Skeletal muscle cell (primary cell): ENCODE measurements around the genes APOM and LSM2.

- RRBS: 87% methylated on average over 5 of the region's 14 CpGs
These were observed 12.9 kb downstream of the BAG6 start for GRCh38 chr6:31639408-31640117.

- RRBS: no CpG with 5 or more reads among the region's 8 CpGs
These were observed at the start of gene APOM for GRCh38 chr6:31655338-31656443. TSS of gene APOM (plus strand) at chr6:31655894.

GRCh38 chr6:31661320-31661594, 679 bp upstream of the C6orf47 start:
- RRBS: no CpG with 5 or more reads among the region's 7 CpGs

- RRBS: no CpG with 5 or more reads among the region's 8 CpGs
These were observed 713 bp upstream of the LY6G5B start for GRCh38 chr6:31668925-31669601.

DNA sequence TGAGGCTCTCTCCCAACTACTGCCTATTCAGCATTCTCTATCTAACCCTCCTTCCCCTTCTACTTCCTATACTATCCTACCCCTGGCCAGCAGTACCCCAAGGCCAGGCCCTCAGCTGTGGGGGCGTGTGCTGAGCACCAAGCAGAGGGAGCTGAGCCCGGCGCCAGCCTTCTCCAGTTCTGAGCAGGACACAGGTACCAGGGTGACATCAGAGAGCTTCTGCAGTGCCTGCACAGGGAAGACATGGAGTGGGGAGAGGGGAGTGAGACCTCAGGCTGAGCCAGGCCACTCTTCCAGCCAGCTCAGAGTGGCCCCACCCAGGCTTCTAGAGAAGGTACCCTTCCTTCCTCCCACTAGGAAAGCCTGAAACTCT, 2.0 kb downstream of the DDAH2 start:
- RRBS: no CpG with 5 or more reads among the region's 3 CpGs

- RRBS: no CpG with 5 or more reads among the region's 9 CpGs
These were observed 2.9 kb downstream of the CLIC1 start for GRCh38 chr6:31733135-31734091.

- RRBS: no CpG with 5 or more reads among the region's 8 CpGs
These were observed 1.4 kb upstream of the SAPCD1 start for GRCh38 chr6:31760959-31761474.

DNA sequence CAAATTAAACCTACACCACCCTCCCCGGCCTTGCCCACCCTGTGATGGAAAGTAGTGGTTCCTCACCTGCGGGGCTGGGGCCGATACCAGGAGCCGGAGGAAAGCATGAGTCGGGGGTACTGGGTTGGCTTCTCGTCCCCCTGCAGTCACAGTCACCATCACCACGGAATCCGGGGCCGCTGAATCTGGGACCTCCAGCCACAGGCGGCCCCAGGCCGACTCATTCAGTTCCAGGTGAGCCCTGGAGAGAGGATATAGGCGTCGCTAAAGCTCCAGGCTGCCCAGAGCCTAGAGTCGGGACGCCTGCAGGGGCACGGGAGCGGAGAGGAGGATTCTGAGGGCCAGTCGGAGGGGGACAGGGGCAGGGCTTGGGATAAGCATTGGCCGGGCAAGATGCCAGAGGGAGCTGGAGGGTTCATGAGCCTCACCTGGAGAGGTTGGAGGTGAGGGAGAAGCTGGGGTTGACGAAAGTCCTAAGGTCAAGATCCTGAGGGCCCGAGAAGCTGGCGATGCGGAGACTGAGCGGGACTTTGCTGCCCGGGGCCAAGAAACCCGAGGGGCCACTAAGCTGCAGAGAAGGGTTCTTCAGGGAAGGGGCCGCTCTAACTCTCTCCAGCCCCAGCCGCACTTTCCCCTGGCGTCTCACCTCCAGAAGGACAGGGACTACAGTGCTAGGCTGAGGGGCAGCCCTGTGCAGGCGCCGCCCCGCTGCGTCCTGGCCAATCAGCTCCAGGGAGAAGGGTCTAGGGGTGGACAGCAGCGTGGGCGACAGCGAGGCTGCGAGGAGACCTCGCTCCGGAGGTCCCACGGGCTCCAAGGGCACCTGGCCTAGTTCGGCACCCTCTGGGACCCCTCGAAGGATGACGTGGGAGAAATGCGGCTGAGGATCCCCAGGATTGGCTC, 3.6 kb downstream of the SAPCD1 start:
- RRBS: 75% methylated on average over 7 of the region's 44 CpGs

DNA sequence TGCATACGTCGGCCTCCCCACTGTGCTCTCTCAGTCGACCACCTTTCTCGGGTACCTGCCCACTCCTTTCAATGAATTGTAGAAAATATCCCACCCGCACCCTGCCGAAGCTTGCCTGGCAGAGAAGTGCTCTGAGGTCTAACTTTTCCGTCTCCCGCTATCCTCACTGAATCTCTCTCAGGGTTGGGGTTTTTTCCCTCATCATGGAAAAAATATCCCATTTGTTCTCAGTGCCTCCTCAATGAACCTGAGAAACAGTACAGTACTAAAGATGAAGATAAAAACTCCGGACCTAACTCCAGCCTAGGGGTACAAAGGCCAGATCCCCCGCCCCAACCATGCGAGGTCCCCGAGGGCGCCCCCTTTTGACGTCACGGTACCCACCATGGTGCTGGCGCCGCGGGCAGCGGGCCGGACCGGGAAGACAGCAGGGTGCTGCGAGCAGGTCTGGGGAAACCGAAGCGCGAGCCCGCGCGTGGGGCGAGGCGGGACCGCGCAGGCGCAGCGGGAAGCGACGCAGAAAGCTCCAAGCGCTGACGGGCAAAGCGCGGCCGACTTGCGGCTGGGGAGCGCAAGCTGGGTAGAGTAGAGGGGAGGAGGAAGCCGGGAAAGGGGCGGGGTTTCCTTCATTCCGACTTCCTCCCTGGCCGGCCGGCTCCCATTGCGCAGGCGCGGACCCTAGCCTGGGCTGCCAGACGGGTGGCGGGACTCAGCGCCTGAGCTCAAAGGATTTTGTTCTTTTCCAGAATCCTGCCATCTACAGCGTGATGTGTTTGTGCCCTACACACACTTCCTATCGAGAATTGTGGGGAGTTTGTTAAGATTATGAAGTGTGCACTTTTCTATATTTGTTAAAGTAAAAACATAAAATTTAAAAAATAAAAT, at the start of gene LSM2:
Gene LSM2 (minus strand): TSS at position 596 of the 885 bp plus-strand sequence.
- RRBS: 0% methylated on average over 3 of the region's 56 CpGs

- RRBS: no CpG with 5 or more reads among the region's 10 CpGs
These were observed 468 bp downstream of the HSPA1L start for GRCh38 chr6:31814682-31814948.

DNA sequence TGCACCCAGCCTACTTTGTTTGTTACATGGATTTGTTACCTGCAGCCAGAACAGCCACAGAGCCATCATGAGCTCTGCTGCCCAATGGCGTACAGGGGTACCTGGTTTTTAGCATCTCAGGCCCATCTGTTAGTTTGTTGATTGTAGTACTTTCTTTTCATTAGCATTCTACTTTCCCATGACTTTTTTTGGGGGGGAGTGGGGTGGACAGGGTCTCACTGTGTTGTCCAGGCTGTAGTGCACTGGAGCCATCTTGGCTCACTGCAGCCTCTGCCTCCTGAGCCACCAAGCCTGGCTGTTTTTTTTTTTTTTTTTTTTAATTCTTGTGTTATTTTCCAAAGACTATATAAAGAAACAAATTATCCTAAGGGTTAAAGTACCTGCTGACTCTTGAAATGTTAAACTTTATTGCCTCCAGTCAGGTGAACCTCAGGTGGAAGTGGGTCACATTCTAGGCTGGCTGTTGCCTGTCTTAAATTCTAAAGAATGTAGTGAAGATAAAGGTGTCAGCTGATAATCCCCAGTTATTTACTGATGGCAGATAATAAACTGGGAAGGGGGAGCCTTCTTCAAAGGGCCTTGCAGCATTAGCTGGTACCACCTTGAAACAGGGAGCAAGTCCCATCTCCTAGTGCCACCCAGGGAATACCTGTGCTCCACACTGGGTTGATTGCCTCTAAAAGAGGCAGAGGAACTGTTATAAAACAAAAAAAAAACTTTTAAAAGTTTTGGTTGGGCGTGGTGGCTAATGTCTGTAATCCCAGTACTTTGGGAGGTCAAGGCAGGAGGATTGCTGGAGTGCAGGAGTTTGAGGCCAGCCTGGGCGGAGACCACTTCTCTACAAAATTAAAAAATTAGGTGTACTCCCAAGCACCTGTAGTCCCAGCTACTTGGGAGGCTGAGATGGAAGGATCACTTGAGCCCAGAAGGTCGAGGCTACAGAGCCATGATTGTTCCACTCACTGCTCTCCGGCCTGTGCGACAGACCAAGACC, 15.0 kb downstream of the NEU1 start:
- RRBS: no CpG with 5 or more reads among the region's 6 CpGs

GRCh38 chr6:31864470-31865203, 2.0 kb upstream of the NEU1 start:
- RRBS: no CpG with 5 or more reads among the region's 18 CpGs

DNA sequence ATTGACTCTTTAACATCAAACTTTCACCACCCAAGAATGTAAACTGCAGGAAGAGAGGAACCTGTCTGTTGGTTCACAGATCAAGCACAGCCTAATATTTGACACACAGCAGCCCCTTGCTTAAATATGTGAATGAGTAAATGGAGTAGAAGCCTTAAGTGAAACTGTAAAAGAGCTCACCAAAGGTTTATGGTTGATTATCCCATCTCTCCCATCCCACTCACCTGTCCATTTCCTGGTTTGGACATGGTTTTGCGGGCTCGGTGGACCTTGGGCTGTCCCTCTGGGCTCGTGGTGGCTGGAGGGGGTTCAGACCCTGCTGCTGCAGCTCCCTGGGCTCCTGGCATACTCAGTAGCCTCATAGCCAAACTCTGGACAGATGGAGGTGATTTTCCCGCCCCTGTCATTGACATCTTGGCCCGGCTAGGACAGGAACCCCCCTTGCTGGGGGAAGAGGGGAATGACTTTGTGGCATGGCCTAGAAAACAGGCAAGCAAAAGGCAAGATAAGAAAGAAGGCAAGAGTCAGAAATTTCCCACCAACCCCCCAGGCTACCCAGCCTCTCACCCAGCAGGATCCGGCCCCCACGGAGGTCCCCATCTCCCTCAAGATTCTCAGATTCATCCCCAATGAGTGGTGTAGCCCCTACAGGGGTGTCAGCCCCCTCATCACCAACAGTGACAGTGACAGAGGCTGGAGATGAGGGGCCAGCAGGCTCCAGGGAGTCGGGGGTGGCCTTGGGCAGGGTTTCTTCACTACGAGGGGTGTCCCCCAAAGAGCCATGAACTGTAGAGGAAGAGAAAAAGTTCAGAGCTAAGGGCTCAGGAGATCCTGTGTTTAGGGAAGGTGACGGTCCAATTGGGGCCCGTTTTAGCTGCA, 1.2 kb downstream of the EHMT2 start:
- RRBS: no CpG with 5 or more reads among the region's 11 CpGs

DNA sequence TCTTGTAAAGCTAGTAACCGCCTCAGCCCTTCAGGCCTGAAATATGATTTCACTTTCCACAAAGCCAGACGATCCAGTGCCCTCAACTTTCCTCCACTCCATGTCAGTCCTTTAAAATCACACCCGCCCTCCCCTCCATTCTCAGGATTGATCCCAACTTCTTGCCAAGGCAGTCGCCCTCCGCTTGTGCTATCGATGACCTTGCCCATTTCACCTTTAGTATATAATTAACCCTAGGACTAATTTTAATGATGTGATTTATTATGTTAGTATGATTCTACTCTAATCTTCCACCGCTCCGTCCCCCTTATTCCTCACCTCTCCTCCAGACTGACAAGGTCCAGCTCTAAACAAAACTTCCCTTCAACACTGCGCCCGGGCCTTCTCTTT, 739 bp upstream of the ZBTB12 start:
- RRBS: no CpG with 5 or more reads among the region's 10 CpGs

DNA sequence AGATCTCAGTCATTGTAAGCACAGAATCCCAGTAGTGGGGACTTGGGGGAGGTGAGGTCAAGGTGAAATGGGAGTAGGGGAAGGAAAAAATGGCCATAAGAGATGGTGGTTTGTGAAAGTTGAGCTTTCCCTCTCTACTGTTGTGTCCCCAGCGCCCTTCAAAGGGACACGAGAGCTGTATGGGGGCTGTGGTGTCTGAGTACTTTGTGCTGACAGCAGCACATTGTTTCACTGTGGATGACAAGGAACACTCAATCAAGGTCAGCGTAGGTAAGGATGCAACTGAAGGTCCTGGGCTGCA, 4.2 kb downstream of the CFB start:
- RRBS: no CpG with 5 or more reads among the region's 3 CpGs

GRCh38 chr6:31969616-31970520, 2.1 kb downstream of the DXO start:
- RRBS: no CpG with 5 or more reads among the region's 21 CpGs

DNA sequence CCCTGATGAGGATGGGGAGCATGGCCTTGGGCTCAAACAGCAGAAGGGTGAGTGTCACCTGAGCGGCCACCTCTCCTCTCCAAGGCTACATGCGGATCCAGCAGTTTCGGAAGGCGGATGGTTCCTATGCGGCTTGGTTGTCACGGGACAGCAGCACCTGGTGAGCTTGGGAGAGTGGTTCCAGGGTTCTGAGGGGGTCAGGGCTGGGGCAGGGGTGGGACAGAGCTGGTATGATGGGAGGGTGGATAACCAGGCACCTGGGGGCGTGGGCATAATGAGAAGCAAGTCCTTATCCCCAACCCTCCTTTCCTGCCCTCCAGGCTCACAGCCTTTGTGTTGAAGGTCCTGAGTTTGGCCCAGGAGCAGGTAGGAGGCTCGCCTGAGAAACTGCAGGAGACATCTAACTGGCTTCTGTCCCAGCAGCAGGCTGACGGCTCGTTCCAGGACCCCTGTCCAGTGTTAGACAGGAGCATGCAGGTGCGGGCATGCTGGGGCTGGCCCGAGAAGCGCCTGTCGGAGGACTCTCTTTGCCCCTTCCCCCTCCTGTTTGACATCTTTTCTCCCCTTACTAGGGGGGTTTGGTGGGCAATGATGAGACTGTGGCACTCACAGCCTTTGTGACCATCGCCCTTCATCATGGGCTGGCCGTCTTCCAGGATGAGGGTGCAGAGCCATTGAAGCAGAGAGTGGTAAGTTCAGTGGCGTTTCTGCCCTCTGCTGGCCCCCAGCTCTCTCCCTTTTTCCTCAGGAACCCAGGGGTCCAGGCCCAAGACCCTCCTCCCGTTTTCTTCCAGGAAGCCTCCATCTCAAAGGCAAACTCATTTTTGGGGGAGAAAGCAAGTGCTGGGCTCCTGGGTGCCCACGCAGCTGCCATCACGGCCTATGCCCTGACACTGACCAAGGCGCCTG, 14.0 kb downstream of the C4A start:
- RRBS: no CpG with 5 or more reads among the region's 21 CpGs

DNA sequence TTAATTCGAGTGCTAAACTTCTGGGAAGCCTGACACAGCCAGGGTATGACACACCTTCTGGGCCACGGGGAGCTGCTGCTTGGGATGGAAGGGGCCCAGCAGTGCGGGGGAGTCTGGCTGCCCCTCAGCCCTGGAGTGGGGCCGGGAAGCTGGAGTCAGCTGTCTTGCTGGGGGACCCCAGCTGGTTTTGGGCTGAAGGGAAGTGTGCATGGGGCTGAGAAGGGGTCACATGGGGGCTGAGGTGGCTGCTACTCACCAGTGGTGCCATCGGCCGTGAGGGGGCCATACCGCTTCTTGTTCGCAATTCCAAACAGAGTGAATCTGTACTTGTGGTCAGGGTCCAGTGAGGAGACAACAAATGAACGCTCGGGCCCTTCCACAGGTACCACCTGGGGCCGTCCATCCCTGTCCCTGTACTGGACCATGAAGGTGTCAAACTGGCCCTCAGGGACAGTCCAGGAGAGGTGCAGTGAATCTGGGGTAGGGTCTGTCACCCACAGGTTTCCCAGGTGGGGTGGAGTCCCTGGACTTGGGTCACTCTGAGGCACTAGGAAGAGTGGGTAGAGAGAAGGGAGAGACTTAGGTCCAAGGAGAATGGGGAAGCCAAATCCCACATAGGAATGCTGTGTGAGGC, 27.2 kb downstream of the TNXB start:
- RRBS: no CpG with 5 or more reads among the region's 11 CpGs

DNA sequence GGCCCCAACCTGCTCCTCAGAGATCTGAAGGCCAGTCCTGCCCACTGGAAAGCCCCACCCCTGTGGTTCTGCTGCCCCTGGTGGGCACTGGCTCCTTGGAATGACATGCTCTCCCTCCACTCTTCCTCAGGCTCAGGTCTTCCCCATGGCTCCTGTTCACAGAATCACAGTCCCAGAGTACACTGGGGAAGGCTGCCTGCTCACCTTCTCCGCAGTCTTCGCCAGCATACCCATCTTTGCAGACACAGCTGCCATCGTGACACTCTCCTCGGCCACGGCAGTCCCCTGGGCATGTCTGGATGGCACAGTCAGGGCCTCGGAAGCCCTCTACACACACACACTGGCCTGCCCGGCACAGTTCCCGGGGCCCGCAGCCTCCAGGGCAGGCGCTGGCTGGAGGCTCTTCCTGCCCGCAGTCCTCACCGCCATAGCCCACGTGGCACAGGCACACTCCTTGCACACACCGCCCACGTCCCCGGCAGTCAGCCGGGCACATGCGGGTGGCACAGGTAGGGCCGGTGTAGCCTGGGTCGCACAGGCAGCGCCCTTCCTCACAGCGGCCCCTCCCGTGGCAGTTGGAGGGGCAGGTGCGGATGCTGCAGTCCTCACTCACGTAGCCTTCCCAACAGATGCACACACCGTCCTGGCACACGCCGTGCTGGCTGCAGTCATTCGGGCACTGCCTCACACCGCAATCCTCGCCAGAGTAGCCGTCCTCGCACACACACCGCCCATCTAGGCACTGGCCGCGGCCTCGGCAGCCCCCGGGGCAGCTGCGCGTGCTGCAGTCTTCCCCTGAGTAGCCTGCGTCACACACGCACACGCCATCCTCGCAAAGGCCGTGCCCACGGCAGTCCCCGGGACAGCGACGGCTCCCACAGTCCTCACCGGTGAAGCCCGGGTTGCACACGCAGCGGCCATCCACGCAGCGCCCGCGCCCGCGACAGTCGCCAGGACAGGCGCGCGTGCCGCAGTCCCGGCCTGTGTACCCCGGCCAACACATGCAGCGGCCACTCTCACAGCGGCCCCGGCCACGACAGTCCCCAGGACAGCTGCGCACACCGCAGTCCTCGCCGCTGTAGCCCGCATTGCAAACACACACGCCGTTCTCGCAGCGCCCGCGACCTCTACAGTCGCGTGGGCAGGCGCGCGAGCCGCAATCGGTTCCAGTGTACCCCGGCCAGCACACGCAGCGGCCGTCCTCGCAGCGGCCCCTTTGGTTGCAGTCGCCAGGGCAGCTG, 13.3 kb downstream of the TNXB start:
- RRBS: 44% methylated on average over 18 of the region's 95 CpGs

DNA sequence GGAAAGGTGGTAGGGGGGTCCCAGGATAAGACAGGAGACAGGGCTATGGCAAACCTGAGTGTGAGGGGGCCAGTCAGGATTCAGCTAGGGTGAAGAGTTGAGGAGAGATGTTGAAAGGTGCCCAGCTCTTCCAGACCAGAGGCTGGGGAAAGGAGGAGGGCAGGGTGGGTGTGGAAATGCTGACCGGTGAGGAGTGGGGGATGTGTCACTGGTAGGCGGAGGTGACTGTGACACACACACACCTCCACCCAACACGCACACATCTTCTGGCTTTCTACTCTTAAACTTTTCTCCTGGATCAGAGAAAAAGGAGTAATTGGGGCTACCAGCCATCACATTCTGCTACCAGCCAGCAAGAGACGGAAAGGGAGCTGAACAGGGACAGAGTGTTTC, 2.9 kb downstream of the TNXB start:
- RRBS: no CpG with 5 or more reads among the region's 4 CpGs